ENCODE measurements around a stretch of chr5.

DNA sequence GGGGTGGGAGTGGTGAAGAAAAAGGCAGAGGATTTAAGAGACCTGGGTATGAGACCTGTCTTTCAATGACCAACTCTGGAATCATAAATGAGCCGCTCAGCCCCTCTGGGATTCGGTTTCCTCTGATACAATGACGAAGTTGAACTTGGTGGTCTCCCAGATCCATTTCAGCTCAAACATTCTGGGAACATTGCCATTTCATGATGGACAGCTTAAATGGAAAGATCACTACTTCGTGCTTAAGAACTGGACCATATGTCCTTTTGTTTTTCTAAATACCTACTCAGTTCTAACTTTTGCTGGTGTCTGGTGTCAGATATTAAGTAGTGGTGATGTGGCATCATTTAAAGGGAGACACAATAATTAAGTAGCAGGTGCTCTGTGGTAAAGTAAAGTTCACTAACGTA, 48.0 kb downstream of the MARCHF11 start:
- PRO-cap: no peak
- RAMPAGE, long total RNA, 4 experiments: no peak in any of the 4 experiments

DNA sequence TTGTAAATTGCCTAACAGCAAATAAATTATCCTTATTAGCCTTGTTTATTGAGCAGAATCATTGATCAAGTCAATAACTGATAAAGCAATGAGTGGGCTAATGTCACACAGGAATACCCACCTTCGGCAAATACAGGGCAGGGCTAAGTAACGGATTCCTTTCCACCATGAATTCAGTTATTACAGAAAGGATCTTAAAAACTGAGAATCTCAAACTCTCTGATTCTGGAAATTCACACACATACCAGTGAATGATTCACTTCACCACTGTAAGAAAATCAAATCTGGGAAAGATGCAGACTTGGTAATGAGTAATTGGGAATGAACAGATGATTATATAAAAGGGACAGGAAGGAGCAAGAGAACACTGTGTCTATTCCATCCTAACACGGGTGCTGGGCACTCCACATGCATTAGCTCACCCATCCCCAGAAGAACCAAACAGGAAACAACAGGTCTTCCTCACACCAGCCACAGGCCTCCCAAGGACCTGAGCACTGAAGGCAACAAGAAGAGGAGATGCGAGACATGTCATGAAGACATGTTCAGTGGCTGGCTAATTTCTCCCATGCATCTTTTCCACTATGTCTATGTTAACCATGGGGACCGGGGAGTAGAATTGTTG, 74.8 kb upstream of the ZNF622 start:
- PRO-cap: bidirectional peak, plus-strand start at position 367 of the sequence, minus-strand start at position 249 of the sequence
- RAMPAGE, long total RNA, 4 experiments: no peak in any of the 4 experiments

DNA sequence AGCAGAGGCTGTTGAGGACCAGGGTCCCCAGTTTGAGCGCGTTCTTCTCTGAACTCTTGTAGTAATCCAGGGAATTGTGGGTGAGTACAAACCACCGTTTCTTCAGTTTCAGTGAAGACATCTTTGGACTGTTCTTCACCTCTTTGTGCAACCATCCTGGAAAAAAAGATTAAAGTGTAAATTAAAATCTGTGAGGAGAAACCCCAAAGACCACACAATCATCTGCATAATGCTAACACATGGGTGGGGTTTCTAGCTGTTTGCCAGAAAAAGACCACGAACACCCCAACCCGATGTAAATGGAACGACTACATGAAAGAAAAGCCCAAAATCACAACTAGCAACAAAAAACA, 64.5 kb upstream of the RETREG1 start:
- PRO-cap: no peak
- RAMPAGE, long total RNA, 4 experiments: no peak in any of the 4 experiments

- PRO-cap: no peak
- RAMPAGE, long total RNA, 4 experiments: no peak in any of the 4 experiments
Measured at GRCh38 chr5:16780382-16780881, 155.7 kb downstream of the MYO10 start.

- PRO-cap: bidirectional peak, plus-strand start at chr5:16936458, minus-strand start at chr5:16936265; unidirectional peak, plus-strand start at chr5:16936694
- RAMPAGE, long total RNA, 4 experiments: no peak in any of the 4 experiments
Measured at GRCh38 chr5:16936380-16937014, 409 bp upstream of the MYO10 start.

- PRO-cap: no peak
- RAMPAGE, long total RNA, 4 experiments: no peak in any of the 4 experiments
Measured at GRCh38 chr5:16952855-16953605, 16.9 kb upstream of the MYO10 start.

DNA sequence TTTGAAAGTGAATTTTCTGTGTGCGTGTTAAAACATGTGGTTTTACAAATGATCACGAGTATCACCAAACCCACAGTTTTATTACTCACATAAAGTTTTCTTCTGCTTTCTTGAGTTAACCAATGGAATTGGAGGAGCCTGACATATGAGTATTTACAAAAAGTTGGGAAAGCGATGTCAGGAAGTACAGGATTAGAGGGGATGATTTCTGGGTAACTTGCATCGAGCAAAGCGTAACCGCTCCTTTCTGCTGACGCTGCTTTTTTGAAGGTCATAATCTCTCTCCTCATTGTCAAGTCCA, 132.3 kb downstream of the H3Y2 start:
- PRO-cap: no peak
- RAMPAGE, long total RNA, 4 experiments: no peak in any of the 4 experiments

DNA sequence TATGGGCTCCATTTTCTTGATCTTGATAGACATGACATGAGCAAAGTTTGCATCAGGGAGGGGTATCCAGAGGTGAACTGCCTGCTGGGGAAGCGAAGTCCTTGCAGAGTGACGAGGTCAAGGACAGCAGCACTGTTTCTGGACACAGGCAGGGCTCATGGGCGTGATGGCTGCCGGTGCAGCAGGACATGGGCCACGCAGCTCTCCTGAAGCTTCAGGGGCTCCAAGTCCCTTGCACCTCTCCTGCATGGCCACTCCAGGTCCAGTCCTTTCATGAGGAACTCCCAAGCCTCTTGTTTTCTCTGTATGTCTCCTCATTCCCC, 123.9 kb downstream of the H3Y2 start:
- PRO-cap: unidirectional peak, plus-strand start at position 164 of the sequence
- RAMPAGE, long total RNA, 4 experiments: no peak in any of the 4 experiments

GRCh38 chr5:17402070-17402884, 89.6 kb downstream of the H3Y2 start:
- PRO-cap: no peak
- RAMPAGE, long total RNA, 4 experiments: no peak in any of the 4 experiments

- PRO-cap: no peak
- RAMPAGE, long total RNA, 4 experiments: no peak in any of the 4 experiments
Measured at GRCh38 chr5:17918549-17919290, 263.1 kb upstream of the H3Y1 start.

GRCh38 chr5:20615482-20615835, 627.5 kb upstream of the CDH18 start:
- PRO-cap: no peak
- RAMPAGE, long total RNA, 4 experiments: no peak in any of the 4 experiments

DNA sequence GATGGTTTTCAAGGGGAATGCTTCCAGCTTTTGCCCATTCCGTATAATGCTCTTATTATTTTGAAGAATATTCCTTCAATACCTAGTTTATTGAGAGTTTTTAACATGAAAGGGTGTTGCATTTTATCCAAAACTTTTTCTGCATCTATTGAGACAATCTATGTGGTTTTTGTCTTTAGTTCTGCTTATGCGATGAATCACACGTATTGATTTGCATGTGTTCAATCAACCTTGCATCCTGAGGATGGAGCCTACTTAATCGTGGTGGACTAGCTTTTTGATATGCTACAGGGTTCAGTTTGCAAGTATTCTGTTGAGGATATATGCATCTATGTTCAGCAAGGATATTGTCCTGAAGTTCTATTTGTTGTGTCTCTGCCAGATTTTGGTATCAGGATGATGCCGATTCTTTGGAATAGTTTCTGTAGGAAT, 1070.3 kb upstream of the CDH18 start:
- PRO-cap: no peak
- RAMPAGE, long total RNA, 4 experiments: no peak in any of the 4 experiments

GRCh38 chr5:21484479-21484986, 1368.6 kb downstream of the CDH12 start:
- PRO-cap: no peak
- RAMPAGE, long total RNA, 4 experiments: start-site peak on the plus strand in 1 of 4 experiments, at chr5:21484862-21484905 at its widest, 11 reads per replicate

DNA sequence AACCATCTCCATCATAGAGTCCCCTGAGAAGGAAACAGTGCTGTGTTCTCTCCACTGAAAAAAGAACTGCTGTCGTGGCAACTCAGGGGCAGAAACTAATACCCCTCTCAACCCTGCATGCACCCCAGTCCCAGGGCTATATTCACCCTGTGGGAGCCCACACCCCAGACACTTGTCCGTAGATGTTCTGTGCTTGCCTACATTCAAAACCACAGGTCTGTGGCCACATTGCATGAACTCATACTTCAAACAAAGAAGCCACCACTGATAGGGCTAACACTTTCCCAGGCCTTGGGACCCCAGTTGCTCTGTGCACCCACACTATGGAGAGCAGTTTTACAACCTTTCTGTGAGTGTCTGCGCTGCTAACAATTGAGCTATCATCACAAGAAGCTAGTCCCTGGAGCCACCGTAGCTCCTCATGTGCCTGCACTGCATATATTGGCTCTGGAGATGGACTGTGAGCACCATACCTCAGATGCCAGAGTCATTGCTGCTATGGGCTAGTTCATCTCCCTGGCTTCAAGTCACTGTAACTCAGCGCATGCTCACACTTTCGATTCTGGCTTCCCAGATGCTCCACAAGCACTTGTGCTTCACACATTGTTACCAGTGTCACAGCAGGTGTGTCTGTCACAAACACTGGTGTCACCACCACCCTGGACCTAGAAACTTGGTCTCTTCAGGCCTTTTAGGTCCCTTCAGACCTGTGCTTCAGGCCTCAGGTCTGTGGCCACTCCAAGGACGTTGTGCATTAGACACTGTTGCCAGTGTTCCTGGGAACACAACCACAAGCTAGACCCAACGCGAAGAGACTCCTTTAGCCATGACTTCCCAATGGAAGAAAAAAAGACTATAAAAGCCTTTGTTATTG, 1319.4 kb downstream of the CDH12 start:
- PRO-cap: no peak
- RAMPAGE, long total RNA, 4 experiments: no peak in any of the 4 experiments

- PRO-cap: no peak
- RAMPAGE, long total RNA, 4 experiments: no peak in any of the 4 experiments
Measured at GRCh38 chr5:23884690-23885071, 377.3 kb downstream of the PRDM9 start.

DNA sequence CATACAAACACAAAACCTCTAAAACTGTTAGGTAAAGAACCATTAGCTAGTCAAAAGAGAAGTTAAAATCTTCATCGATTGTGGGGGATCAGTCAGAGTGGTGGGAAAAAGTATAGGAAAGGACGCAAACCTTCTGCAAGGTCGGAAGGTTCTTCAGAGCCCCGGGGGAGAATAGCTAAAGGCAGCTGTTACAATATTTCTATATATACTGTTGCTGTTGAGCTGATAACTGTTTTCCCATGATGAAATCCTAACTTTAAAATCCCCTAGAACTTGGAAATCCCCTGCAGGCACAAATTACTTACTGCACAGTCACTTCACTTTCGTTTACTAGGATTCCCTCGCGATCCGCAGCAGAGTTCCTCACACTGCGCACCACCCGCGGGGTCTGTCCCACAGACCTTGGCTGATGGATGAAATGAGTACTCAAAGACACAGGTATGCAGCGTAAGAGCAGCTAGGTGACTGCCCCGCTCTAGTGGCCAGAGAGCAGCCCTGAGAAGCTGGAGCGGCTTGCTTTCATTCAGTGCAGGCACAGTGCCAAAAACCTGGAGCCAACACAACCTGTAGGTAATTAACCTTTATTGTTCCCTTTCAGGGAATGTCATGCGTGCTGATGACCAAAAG, 191.4 kb downstream of the CDH9 start:
- PRO-cap: no peak
- RAMPAGE, long total RNA, 4 experiments: no peak in any of the 4 experiments

- PRO-cap: no peak
- RAMPAGE, long total RNA, 4 experiments: no peak in any of the 4 experiments
Measured at GRCh38 chr5:27191100-27191350, 152.6 kb upstream of the CDH9 start.

GRCh38 chr5:27473284-27473854, 435.0 kb upstream of the CDH9 start:
- PRO-cap: no peak
- RAMPAGE, long total RNA, 4 experiments: no peak in any of the 4 experiments

DNA sequence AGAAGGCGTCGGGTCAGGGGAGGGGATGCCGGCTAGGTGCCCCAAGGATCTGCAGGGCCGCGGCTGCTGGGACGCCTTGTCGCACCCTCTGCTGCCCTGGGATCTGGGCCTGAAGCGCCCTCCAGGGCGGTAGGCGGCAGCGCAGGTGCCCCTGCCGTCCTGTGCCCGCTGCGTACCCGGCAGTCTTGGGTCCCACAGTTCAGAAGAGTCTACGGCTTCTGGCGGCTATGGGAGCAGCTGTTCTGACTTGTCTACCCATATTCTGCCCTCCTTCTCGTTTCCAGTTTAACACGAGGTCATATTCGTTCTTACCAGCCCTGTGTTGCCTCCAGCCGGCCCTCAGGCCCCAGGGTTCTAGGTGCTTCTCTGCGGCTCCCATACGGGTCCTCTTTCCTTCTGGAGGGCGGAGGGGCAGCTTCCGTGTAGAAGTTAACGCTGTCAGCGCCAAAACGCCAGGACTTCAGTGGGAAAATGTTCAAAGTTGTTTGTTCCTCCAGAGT, 1771.9 kb upstream of the CDH9 start:
- PRO-cap: no peak
- RAMPAGE, long total RNA, 4 experiments: no peak in any of the 4 experiments

DNA sequence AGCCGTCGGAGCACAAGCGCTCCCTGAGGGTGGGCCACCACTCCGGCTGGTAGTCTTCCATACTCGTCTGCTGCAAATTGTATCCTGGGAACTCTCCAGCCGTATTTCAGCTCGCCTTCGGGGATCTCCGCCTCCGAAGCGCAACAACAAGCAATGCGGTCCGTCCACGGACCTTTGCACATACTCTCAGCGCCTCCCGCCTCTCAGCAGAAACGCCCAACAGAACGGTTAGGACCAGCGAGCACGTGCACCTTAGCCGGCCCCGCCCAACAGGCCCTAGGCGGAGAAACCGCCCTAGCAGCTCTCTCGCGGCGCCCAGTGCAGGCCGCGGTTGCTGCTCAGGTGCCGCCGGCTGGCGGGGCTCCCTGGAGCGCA, 1889.0 kb upstream of the CDH9 start:
- PRO-cap: no peak
- RAMPAGE, long total RNA, 4 experiments: no peak in any of the 4 experiments